Heart left ventricle (tissue), 7 donors: Measurements from ENCODE around the gene TASOR2.

- PRO-cap, 6 experiments: peak in 2 of 6 experiments; most common minus-strand start chr10:4243782 (in 2)
- RAMPAGE, long total RNA, 2 experiments: start-site peak on the minus strand in 1 of 2 experiments, at chr10:4243746-4243793 at its widest, 303 reads per replicate
- RRBS: no CpG with 5 or more reads among the region's 4 CpGs
Observed at GRCh38 chr10:4243379-4244122, 458.5 kb upstream of the KLF6 start.

GRCh38 chr10:4319792-4320389, 506.1 kb upstream of the AKR1E2 start:
- PRO-cap, 6 experiments: no peak in any of the 6 experiments
- RAMPAGE, long total RNA, 2 experiments: no peak in any of the 2 experiments
- RRBS: no CpG with 5 or more reads among the region's 9 CpGs

DNA sequence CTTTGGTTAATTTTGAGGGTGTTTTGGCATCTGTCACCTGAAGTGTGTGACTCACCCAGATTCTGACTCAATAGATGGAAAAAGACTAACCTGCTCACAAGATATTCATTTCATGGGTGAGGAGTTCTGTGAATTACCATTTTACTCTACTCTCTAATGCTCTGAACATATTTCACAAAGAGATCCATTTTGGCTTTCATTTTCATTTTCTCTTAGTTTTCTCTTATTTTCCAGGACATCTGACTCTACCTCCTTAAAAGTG, 174.3 kb upstream of the AKR1E2 start:
- PRO-cap, 6 experiments: no peak in any of the 6 experiments
- RAMPAGE, long total RNA, 2 experiments: no peak in any of the 2 experiments

- PRO-cap, 6 experiments: peak in 1 of 6 experiments; most common plus-strand start chr10:4770987 (in 1); most common minus-strand start chr10:4770795 (in 1)
- RAMPAGE, long total RNA, 2 experiments: no peak in any of the 2 experiments
- RRBS: no CpG with 5 or more reads among the region's 2 CpGs
Observed at GRCh38 chr10:4770618-4771463, 55.2 kb upstream of the AKR1E2 start.

- PRO-cap, 6 experiments: no peak in any of the 6 experiments
- RAMPAGE, long total RNA, 2 experiments: no peak in any of the 2 experiments
- RRBS: no CpG with 5 or more reads among the region's 9 CpGs
Observed at GRCh38 chr10:4903148-4903578, 60.1 kb upstream of the AKR1C1 start.

GRCh38 chr10:4947631-4948258, 15.5 kb upstream of the AKR1C1 start:
- PRO-cap, 6 experiments: peak in 2 of 6 experiments; most common plus-strand start chr10:4948088 (in 2); most common minus-strand start chr10:4947758 (in 1)
- RAMPAGE, long total RNA, 2 experiments: no peak in any of the 2 experiments
- RRBS: no CpG with 5 or more reads among the region's 4 CpGs

GRCh38 chr10:4995655-4996012, 8.0 kb downstream of the AKR1C2 start:
- PRO-cap, 6 experiments: no peak in any of the 6 experiments
- RAMPAGE, long total RNA, 2 experiments: no peak in any of the 2 experiments
- RRBS: no CpG with 5 or more reads among the region's 2 CpGs

- PRO-cap, 6 experiments: peak in 4 of 6 experiments; most common plus-strand start chr10:5294091 (in 2); most common minus-strand start chr10:5293952 (in 1)
- RAMPAGE, long total RNA, 2 experiments: no peak in any of the 2 experiments
- RRBS: no CpG with 5 or more reads among the region's 11 CpGs
Observed at GRCh38 chr10:5293526-5294361, 71.0 kb upstream of the UCN3 start.

GRCh38 chr10:5477964-5478725, 21.2 kb downstream of the CALML5 start:
- PRO-cap, 6 experiments: no peak in any of the 6 experiments
- RAMPAGE, long total RNA, 2 experiments: no peak in any of the 2 experiments
- RRBS: no CpG with 5 or more reads among the region's 12 CpGs

DNA sequence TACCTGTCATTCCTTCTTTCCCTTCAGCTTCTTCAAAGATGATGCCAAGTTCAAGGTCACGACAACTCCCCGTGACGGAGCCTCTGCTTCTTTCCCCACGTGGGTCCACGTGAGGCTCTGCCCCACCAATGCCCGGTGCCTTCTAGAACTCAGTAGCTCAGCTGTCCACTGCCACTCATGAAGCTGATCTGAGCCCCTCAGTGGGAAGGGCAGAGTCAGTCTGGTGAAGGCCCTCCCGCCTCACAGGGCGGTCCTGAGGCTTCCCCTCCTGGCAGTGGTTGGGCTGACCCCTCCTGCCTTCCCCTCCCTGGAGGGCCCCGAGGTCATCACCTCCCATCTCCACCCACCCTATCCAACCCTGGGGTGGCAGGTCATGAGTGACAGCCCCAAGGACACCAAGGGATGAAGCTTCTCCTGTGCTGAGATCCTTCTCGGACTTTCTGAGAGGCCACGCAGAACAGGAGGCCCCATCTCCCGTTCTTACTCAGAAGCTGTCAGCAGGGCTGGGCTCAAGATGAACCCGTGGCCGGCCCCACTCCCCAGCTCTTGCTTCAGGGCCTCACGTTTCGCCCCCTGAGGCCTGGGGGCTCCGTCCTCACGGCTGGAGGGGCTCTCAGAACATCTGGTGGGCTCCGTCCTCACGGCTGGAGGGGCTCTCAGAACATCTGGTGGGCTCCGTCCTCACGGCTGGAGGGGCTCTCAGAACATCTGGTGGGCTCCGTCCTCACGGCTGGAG, 18.8 kb downstream of the CALML5 start:
- PRO-cap, 6 experiments: no peak in any of the 6 experiments
- RAMPAGE, long total RNA, 2 experiments: no peak in any of the 2 experiments
- RRBS: no CpG with 5 or more reads among the region's 24 CpGs

DNA sequence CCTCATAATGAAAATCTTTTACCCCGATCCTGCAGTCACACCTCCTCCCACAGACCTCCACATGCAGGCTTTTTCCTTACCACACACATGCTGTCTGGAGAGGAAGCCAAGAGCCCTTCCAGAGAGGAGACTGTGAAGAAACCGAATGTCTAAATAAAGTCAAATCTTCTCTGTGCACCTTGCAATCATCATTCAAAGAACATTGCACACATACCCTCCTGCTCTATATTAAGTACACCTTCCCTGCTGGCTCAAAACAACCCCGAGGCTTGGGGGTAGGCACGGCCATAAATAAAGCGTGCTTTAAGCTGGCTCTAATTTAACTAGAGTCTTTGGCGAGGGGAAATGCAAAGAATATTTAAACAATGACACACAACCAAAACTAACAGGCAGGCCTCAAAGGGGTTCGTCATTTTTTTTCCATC, 34.9 kb downstream of the CALML3 start:
- PRO-cap, 6 experiments: no peak in any of the 6 experiments
- RAMPAGE, long total RNA, 2 experiments: no peak in any of the 2 experiments
- RRBS: no CpG with 5 or more reads among the region's 7 CpGs

GRCh38 chr10:5620991-5621368, 45.4 kb downstream of the ASB13 start:
- PRO-cap, 6 experiments: no peak in any of the 6 experiments
- RAMPAGE, long total RNA, 2 experiments: no peak in any of the 2 experiments
- RRBS: 68% methylated on average over 5 of the region's 15 CpGs

GRCh38 chr10:5628011-5628870, 38.2 kb downstream of the ASB13 start:
- PRO-cap, 6 experiments: peak in 2 of 6 experiments; most common plus-strand start chr10:5628525 (in 1); most common minus-strand start chr10:5628468 (in 1)
- RAMPAGE, long total RNA, 2 experiments: no peak in any of the 2 experiments
- RRBS: no CpG with 5 or more reads among the region's 17 CpGs

DNA sequence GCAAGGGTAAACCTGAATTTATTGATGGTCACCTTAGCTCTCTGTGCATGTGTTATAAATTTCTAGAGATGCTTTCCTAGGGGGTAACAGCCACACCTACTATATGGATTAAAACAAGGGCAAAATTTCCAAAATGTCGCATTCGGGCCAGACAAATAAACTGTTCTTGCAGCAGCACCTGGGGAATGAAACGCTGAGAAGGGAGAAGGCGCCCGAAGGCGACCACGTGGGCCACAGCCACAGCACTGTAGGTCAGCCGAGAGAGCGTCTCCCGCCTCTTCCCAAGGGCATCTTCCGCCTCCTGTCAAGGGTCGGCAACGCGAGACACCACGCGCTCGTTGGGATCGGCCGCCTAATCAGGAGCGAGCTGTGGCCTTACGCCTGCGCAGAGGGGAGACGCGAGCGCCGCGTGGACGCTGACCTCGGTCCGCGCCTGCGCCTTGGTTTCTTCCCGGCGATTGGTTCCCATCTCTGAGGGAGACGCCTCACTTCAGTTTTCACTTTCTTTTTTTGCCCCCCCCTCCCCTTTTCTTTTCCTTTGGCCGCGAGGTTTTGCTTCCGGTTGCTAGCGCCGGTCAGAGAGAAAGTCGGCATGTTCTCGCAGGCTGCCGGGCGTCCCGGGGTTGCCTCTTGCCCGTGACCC, at the start of gene TASOR2:
Gene TASOR2 (plus strand): TSS at position 555 of the 643 bp plus-strand sequence.
- PRO-cap, 6 experiments: peak in 6 of 6 experiments; most common plus-strand start position 555 of the sequence (in 2); most common minus-strand start position 303 of the sequence (in 4)
- RAMPAGE, long total RNA, 2 experiments: no peak in any of the 2 experiments
- RRBS: under 1% methylated on average over 11 of the region's 46 CpGs

- PRO-cap, 6 experiments: peak in 1 of 6 experiments; most common plus-strand start chr10:5692848 (in 1); most common minus-strand start chr10:5692832 (in 1)
- RAMPAGE, long total RNA, 2 experiments: no peak in any of the 2 experiments
- RRBS: 6% methylated on average over 9 of the region's 55 CpGs
Observed at GRCh38 chr10:5692270-5693528, 8.1 kb downstream of the TASOR2 start.

GRCh38 chr10:5709325-5709891, 24.8 kb downstream of the TASOR2 start:
- PRO-cap, 6 experiments: no peak in any of the 6 experiments
- RAMPAGE, long total RNA, 2 experiments: no peak in any of the 2 experiments
- RRBS: no CpG with 5 or more reads among the region's 3 CpGs

DNA sequence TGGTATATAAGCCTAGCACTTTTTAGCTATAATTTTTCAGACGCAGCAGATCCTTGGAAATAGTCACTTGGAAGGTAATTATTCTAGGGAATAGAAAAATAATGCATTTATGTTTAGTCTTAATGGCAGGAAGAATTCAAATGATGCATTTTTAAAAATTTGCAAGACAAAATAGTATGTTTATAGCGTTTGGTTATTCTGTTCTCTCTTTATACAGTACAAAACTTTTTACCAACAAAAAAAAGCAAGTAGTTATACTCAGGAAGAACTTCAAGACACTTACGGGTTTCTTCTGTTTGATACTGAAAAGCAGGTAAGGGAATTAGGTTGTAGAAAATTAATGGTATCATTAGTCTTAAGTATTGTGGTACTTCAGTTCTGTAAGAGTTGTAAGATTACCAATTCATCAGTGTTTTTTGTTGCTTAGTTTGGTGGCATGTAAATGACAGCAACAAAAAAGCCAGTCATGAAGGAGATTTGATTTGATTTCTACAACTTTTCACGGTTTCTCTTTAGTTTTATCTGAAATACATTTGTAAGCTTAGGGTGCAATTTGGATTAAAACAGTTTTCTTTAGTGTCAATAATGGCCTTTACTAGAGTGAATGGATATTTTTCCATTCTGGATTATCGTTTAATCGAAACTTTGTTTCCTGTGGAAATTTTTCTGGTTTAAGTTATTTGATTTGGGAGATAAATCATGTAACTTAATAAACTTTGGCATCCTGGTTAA, 28.1 kb downstream of the TASOR2 start:
- PRO-cap, 6 experiments: no peak in any of the 6 experiments
- RAMPAGE, long total RNA, 2 experiments: no peak in any of the 2 experiments
- RRBS: no CpG with 5 or more reads among the region's 6 CpGs

- PRO-cap, 6 experiments: no peak in any of the 6 experiments
- RAMPAGE, long total RNA, 2 experiments: no peak in any of the 2 experiments
- RRBS: no CpG with 5 or more reads among the region's 17 CpGs
Observed at GRCh38 chr10:5775607-5776155, 37.6 kb downstream of the GDI2 start.

DNA sequence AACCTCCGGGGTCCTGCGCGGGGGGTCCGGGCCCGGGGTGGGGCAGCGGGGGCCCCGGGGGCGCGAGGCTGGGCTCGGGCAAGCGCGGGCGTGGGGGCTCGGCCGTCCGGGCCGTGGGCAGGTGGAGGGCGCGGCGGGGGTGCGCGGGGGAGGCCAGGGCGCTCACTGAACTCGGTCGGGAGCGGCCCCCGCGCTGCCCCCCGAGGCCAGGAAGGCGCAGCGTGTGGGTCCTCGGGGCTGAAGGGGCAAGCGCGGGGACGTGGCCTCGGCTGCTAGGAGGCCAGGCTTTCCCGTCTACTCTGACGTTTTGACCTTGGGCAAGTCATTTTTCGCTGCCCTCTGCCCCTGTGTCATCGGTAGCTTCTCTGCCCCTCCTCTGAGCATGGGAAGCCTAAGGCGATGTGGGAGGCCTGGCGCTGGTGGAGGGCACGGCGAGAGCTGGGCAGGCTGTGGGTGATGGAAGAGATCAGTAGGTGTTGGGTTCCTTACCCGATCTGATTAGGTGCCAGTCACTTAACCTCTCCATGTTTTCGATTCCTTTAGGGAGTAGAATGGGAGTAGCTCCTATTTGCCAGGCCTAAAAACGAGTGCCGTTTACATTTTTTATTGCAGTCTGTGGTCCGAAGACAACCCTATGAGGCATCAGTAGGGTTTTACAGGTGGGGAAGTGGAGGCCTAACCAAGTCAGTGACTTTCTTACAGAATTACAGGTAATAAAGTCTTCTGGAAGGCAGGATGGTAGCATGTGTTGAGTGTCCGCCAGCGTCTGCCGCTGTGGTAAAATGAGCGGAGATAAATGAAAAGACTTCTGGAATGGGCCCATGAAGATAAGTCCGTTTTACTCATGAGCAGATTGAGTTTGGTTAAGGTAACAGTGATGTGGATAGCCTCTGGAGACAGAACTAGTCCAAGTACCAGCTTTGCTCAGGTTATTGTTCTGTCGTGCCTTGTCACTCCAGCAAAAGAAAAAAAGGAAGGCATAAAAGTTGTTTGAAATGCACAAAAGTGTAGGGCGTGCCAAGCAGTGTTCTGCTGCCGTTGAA, 685 bp downstream of the FBH1 start:
- PRO-cap, 6 experiments: peak in 5 of 6 experiments; most common plus-strand start position 379 of the sequence (in 1); most common minus-strand start position 301 of the sequence (in 5)
- RAMPAGE, long total RNA, 2 experiments: no peak in any of the 2 experiments
- RRBS: 2% methylated on average over 11 of the region's 57 CpGs

DNA sequence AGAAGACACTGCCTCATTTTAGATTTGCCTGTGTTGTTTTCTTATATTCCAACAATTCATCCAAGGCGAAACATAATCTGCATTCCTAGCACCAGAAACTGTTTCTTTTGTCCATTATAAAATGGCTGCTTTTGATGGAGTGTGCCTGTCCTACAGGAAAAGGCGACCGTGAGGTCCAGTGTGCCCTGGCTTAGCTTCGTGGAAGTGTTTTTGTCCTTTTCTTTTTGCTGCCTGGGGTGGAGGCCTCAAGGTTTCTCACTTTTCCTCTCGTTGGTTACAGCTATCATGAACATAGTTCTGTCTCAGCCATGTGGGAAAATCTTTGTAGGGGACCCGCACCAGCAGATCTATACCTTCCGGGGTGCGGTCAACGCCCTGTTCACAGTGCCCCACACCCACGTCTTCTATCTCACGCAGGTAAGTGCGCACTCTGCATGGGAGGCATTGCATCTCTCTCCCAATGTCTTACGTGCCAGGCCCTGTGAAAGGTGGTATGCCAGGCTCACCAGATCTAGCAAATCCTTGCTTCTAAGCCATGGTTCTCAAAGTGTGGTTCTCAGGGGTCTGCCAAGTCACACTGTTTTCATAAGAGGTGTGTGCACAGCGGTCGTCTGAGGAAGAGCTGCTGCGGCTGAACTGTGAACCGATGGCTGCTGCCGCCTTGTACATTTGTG, 28.2 kb downstream of the FBH1 start:
- PRO-cap, 6 experiments: no peak in any of the 6 experiments
- RAMPAGE, long total RNA, 2 experiments: no peak in any of the 2 experiments
- RRBS: no CpG with 5 or more reads among the region's 18 CpGs